Trachea (tissue), 1 donor: ENCODE measurements around a stretch of chr1.

DNA sequence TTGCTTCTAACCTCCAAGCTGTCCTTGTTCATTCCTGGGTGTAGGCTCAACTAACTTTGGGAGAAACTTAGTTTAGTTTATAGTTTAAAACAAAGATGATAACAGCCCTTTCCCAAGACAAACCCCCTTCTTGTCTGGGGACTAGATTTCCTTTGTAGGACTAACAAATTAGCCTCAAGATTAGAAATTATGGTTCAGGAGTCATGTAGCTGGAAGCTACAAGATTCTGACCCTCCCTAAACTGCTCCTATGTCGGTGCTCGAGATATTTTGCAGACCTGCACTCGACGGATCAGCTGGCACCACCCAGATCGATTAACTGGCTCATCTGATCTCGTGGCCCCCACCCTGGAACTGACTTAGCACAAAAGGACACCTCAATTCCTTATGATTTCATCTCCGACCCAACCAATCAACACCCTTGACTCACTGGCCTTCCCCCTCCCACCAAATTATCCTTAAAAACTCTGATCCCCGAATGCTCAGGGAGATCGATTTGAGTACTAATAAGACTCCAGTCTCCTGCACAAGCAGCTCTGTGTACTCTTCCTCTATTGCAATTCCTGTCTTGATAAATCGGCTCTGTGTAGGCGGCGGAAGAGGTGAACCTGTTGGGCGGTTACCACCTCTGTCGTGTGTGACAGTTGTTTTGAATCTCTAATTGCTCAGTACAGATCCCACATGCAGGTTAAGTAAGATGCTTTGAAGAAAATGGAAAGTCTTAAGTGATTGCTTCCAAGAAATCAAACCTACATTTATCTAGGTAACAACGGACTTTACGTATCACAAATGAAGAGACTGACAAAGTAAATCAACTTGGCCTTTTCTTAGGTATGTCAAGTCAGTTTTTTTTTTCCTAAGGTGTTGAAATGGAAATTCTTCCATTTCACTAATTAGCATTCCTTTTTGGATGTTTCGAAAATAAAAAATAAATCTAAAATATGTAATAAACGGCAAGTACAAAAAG, 35.3 kb downstream of the COA6 start:
- PRO-cap = no peak

- PRO-cap = no peak
Measured at GRCh38 chr1:234536534-234537165, 57.7 kb upstream of the TARBP1 start.

DNA sequence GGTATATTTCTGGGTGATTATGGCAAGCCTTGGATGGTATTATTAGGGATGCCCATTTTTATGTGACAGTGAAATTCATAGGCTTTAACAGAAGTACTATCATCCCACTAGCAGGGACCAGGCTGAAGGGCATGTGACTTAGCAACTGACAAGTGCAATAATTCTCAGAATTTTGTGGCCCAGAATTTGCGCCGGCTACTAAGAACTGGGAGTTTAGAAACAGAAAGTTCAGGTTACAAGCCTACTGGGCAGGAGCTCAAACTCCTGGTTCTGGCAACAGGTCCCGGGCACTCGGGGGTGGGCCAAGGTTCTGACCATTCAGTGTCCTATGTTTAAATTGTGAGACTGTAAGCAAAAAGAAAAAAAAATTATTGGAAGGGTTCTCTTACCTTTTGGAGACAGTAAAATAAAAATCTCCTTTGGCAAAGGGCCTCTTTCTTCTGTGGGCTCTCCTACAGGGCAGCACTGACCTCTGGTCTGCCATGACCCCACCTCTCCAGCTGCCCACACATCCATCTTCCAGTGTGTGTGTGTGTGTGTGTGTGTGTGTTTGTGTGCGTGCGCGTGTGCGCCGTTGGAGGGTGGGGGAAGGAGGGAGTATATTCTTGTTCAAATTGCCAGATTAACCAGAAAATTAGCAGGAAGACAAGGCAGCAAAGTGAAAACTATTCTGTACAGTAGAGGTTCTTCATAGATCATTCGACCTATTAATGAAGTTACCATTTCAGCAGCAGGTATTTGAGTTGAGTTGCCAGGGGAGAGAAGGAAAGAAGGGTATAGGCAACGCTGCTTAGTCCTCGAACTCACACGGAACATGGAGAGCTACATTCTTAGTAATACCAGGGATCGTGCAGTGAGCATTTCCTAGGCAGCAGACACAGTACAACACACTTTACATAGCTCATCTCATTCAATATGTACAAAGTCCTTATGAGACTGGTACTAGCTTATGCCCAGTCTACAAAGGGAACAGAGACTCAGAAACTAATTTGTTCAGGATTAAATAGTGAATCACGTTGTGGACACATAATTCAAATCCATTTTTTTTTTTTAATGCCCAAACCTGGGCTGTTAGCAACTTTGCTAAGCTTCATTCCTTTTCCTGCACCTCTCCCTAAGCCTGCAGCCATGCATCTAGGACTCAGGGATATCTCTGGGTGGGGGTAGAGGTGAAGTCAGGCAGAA, 25.9 kb downstream of the IRF2BP2 start:
- PRO-cap = no peak

DNA sequence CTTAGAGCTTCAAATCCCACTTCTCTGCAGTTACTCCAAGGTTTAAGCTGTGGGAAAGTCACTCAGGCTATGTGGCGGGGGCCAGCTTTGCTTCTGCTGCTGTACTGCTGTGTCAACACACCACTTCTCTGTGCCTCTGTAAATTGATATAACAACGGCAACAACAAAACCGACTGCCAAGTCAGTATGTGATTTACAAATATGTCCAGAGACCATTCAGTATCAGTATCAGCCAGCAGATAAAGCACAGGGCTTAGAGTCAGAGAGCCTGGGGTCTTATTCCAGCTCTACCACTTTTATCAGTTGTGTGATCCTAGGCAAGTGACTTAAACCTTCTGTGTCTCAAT, 14.2 kb upstream of the IRF2BP2 start:
- PRO-cap = no peak

- PRO-cap = no peak
Measured at GRCh38 chr1:234659915-234660433, 50.0 kb upstream of the IRF2BP2 start.

- PRO-cap = no peak
Measured at GRCh38 chr1:234772252-234773119, 162.5 kb upstream of the IRF2BP2 start.

- PRO-cap = no peak
Measured at GRCh38 chr1:234844312-234845017, 234.5 kb upstream of the IRF2BP2 start.

- PRO-cap = no peak
Measured at GRCh38 chr1:234898578-234899360, 229.9 kb downstream of the TOMM20 start.

GRCh38 chr1:234917984-234919030, 210.3 kb downstream of the TOMM20 start:
- PRO-cap = no peak

DNA sequence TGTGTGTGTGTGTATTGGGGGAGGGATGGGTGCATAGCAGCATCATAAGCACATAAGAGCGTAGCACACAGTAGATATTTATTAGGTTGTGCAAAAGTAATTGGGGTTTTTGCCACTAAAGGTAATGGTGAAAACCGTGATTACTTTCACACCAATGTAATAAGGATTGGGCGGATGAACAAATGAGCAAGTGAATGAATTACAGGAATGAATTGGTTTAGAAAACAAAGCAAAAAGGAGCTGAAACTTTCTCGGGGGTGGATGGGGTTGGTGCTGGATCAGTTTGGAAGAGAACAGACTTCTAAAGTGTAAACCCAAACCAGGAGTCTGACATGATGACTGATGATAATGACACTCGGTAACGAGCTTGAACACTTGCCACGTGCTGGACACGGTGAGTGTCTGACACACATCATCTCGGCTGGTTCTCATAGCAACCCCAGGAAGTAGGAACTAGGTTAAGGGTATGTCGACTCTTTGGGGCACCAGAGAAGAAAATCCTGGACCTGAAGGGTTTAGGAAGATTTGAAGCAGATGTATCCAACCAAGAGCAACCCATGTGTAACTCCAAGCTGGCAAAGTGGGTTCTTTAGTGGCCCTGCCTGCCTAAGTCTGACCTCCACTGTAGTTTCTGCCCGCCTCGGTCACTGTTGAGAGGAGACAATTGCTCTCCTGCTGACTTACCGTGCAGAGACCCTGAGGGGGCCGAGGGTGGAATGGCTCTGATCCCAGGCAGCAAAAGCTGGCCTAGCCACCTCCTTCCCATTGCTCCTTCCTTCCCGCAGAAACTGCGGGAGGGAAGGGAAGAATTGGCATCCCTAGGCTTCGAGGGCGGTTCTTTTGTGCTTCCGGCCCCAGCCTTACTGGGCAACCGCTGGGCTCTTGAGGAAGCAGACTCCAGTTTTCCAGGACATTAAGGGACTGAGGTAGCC, 156.2 kb downstream of the TOMM20 start:
- PRO-cap = no peak

- PRO-cap = bidirectional peak, plus-strand start at chr1:234980953, minus-strand start at chr1:234980775
Measured at GRCh38 chr1:234980700-234981503, 147.7 kb downstream of the TOMM20 start.

GRCh38 chr1:234996991-234997775, 131.5 kb downstream of the TOMM20 start:
- PRO-cap = bidirectional peak, plus-strand start at chr1:234997699, minus-strand start at chr1:234997545

DNA sequence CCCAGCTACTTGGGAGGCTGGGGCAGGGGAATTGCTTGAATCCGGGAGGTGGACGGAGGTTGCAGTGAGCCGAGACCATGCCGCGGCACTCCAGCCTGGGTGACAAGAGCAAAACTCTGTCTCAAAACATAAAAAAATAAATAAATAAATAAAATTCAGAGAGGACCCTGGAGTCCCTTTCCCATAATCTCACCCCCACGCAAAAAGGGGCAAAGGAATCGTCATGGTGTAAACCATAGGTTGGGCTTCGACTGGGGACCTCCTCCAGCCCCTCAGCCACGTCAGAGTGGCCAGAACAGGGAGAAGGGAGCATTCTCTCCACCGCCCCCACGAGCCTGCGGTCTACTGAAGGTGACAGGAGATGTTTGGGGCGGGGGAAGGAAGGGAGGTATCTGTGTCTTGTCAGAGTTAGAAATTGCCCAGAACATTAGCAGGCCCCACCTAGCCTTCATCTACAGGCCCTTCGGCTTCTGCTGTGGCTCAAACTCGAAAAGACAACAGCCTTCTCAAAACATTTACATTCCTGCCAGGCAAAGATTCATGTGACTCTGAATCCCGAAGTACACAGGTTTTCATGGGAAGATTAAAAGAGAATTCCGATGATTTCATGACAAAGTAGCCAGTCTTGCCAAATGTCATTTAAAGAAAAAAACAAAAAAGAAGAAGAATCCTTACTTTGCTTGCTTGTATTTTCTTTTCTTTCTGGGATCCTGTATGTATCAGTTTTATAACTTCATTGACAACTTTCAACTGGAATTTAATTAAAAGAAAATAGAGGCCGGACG, 128.2 kb downstream of the TOMM20 start:
- PRO-cap = no peak

DNA sequence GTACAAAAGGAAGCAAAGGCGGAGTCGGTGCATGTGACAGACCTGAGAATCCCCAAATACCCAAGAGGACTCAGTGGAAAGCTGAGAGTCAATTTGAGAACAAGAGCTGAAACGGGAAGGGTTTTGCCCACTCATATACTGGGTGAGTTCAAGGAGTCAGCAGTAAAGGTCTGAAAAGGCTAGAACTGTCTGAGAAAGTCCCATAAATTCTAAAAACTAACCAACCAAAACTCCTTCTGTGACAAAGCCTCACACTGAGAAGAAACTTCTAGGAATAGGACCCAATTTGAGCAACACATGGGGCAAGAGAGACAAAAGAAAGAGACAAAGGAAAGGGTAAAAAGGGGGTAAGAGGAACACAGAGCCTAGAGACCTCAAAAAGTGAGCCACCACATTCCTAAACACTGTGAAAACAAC, 112.8 kb downstream of the TOMM20 start:
- PRO-cap = no peak

- PRO-cap = no peak
Measured at GRCh38 chr1:235023026-235023376, 105.6 kb downstream of the TOMM20 start.

DNA sequence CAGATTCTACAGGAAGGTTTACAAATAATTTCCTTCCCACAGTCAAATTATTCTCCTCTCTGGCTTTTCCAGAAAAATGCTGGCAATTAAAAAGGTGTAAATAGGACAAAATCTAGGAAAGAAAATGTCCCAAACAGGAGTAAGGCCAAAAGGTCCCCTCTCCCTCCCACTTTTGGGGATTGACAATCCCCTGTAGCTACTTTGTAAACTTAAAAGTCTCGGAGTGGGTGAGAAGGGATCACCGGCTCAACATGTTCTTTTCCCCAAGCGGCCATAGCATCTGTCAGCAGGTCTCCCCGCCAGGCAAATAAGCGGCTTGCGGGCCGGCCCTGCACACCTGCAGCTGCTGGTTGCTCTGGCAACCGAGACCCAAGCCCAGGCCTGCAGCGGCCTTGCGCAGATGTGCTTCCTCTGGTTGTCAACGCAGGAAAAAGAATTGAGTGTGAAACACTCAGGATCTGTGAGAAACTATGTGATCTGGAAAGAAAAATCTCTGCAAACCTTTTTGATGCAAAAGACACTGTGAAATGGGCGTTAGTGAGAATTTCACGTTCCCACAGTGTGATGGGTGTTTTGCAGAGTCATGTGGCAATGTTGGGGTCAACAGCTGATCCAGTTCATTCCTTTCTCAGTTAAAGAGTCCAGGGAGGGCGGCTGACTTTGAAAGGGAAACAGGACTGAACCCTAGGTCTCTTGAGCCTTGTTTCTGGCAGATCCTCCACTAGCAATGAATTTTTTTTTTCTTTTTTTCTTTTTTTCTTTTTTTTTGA, 28.5 kb downstream of the TOMM20 start:
- PRO-cap = no peak

DNA sequence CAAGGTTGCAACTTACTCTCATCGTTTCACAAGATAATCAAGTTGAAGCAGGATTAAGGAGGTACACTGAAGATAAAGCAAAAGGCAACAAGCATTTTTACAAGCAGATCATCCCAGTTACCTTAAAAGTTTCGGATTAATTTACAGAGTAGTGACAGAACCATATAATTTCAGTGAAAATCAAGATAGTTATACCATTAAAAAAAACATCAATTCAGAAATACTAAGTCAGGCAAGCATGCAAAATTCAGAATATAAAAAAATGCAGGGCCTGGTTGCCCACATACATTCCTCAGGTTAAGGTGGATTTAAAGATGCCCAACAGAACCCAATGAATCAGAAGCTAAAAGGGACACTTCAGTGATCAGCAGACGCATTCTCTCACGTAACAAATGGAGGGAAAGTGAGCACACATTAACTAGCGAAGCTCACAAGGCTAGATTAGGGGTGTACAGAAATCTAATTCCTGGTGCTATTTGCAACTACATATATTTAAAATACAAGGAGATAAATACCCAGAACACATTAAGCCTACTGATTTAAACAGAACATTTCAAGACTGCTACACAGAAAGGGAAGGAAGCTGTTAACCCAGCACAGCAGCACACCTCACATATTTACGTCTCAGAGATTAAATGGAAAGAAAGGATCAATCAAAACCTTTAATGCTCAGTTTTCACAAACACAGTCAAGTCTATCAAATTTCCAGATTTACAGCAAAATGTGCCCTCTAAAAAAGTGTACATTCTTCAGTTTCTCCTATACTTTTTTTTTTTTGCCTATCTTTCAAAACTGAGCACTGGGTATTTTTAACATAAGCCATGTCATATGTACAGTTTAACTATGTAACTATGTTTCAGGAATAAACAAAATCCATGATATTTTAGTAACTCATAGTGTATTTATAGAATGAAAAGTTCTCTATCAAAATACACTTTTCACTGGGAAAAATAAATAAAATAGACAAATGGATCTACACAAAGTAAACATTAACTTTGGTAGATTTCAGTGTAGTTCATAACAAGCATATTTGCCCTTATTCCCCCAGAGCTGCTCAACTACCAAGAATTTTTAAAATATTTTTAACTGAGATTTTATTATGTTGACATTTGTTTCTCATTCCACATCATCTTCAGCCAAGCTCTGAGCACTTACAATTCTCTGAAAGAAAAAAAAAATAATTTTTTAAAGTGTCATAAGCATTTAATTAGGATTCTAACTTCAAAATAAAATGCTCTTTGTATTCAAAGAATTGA, 17.3 kb downstream of the TOMM20 start:
- PRO-cap = no peak

GRCh38 chr1:235274986-235275553, 52.9 kb downstream of the ARID4B start:
- PRO-cap = no peak

- PRO-cap = no peak
Measured at GRCh38 chr1:235278687-235279516, 49.1 kb downstream of the ARID4B start.

- PRO-cap = no peak
Measured at GRCh38 chr1:235297765-235297989, 30.3 kb downstream of the ARID4B start.